Islet of Langerhans (tissue), 1 donor: ENCODE measurements around a stretch of chr10.

DNA sequence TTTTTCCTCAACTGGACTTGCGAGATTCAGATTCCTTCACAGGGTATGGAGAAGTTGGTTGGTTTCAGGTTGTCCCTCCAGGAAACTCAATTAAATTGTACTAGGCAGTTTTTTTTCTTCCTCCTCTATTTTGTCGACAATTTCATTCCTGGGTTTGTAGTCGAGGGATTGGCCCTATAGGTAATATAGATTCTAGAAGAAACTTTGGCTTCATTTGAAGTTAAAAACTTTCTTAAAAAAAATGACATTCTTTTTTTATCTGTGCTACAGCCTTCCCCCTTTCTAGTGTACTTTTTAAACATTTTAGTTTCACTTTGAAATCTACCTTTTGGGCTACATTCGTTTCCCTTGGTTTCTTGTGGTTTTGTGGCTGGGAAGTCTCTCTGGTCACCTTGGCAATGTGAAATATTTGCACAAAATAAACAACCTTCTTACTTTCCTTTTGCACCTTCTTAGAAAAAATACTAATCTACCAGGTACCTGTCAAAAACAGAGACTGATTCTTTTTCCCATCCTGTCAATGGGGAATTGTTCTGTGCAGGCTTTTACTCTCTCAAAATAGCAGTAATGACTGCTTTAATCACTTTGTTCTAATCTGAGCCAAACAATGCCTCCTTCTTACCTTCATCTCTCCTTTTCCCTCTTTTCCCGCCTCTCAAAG, 350.2 kb downstream of the GATA3 start:
- RRBS = no CpG with 5 or more reads among the region's 5 CpGs

- RRBS = no CpG with 5 or more reads among the region's 5 CpGs
These were observed 361.7 kb downstream of the GATA3 start for GRCh38 chr10:8416156-8416566.

DNA sequence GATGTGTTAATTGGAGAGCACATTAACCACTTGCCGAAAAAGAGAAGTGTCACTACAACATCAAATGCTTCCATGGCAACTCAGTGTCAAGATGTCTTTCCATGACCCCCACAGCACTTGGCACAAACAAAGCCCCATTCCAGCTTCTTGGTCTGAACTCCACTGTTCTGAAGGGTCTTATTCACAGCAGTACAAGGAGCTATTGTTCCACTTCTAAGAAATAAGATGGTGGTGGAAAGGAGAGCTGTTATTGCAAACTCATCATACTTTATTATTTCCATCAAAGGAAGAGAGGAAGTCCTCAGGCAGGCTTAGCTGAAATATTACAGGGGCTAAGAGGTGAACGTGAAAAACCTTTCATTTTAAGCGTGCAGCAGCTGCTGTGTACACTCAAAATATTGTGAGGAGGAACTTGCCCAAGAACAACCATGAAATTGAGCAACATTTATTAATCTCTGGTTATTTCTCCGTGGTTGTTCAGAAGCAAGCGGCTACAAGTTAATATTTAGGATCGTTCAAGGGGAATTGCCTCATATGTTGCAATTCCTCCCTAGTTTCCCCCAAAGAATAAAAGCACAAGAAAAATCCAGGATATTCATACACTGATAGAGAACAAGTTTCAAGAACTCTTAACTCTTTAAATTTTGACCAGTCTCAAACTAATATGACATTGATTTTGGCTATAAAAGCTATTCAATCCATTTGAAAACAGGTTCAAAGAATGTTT, 354.7 kb upstream of the CELF2 start:
- RRBS = no CpG with 5 or more reads among the region's 6 CpGs

DNA sequence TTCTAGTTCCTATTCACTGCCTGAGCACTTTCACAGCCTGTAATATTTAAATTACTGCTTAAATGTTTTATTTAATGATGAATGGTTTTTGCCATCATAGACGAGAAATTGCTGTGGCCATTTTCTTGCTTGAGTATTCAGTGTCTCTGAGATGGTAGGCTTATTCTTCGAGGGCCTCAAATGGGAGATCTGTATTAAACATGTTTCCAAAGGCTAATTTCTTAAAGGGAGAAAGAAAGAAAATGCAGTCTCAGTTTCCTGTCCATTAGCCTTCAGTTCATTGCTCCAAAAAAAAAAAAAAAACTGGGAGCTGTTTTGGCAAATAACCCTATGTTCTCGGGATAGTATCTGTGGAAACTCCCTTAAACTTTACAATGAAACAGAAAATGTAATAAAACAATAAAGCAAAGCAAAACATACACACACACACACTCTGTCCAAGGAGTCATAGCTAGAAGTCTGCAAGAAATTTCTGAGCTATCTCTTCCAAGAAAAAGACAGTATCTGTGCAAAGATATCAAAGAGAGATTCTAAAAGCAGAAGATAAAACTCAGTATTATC, 172.5 kb upstream of the CELF2 start:
- RRBS = no CpG with 5 or more reads among the region's 3 CpGs

- RRBS = no CpG with 5 or more reads among the region's 8 CpGs
These were observed 126.3 kb upstream of the CELF2 start for GRCh38 chr10:10891408-10891718.

GRCh38 chr10:11057358-11057939, 39.8 kb downstream of the CELF2 start:
- RRBS = no CpG with 5 or more reads among the region's 7 CpGs

GRCh38 chr10:11164668-11165599, 147.3 kb downstream of the CELF2 start:
- RRBS = 2% methylated on average over 6 of the region's 39 CpGs

- RRBS = no CpG with 5 or more reads among the region's 11 CpGs
These were observed 153.6 kb downstream of the CELF2 start for GRCh38 chr10:11170876-11171992.

- RRBS = no CpG with 5 or more reads among the region's 11 CpGs
These were observed 158.9 kb downstream of the CELF2 start for GRCh38 chr10:11176350-11177159.

DNA sequence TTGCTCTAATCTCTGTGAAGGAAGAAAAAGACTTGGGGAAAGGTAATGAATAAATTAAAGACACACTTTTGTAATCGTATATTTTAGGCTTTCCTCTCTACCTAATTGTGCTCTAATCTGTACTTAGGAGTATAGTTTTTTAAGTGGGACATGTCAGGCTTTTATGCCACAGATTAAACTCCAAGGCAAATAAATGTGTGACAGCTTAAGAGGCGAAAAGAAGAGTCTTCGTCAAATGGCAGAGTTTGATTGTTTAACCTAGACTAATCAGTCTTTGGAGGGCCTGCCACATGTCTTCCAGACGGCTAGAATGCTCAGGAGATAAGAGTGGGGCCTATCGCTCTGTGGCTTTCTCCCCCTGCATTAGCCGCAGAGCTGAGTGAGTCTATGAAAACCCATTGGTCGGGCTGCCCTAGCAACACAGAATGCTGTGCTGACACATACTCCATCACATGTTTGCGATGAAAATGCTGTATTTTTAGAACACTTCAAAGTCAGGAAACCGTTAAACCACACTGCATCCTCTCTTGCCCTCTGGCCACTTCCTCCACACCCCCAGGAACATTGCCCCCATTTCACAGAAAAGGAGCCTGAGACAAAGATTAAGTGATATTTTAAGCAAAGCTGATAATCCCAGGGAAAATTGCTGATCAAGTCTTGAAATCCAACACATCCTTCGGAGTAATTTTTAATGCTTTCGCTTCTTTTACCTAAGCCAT, 160.9 kb downstream of the CELF2 start:
- RRBS = no CpG with 5 or more reads among the region's 11 CpGs

DNA sequence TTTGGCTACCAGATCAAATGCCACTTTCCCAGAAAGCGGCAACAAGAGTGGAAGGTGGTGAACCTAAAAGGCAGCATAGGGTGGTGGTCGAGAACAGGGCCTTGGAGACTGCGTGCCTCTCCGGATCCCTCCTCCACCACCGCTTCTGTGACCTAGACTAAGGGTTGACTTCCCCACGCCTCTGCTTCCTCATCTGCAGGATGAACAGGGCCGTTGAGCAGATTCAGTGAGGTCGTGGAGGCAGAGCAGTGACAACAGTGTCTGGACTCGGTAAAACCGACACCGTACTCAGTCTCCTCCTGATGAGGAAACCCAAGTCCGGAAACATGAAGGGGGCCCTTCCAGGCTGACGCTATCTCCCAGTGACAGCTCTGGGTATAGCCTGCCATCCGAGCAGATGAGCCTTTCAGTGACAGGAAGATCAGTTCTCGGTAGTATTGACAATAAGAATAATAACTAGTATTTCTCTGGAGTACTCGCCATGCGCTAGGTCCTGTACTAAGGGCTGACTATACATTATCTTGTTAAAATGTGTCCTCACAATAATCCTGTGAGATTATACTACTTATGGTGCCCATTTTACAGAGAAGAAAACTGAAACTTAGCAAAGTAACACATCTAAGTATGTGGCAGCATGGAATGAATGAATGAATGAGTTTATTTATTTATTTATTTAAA, 162.7 kb downstream of the CELF2 start:
- RRBS = no CpG with 5 or more reads among the region's 17 CpGs

- RRBS = no CpG with 5 or more reads among the region's 4 CpGs
These were observed 176.0 kb downstream of the CELF2 start for GRCh38 chr10:11193687-11194083.

DNA sequence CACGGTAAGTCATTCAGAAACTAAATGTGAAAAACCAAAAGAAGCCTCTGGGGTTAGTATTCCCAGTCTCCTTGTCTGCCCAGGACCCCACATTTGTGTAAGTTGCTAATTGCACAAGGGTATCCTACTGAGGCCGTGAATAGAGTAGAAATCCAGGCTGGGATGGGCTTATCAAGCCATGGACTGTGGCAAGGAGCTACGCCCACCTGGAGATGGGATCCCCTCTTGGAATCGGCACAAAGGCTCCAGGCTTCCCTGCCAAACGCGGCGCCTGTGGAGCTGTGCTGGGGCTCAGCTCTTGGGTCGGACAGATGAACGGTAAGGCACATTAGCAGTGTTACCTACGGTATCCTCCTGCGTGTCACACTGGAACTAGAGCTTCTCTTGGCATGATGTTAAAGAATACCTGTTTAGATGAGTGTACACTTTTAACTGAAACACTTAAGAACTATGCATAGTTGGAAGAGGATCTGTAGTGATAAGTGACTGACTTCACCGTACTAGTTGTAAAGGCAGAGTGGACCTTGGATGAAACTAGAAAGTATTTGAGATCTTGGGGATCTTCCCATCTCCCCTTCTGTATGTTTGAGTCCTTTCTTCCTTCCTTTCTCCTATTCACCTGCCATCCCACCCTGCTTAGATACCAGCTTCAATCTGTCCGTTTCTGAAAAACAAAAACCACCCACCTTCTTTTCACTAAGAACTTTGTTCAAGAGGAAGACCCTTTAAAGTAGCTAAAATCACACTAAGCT, 196.8 kb downstream of the CELF2 start:
- RRBS = no CpG with 5 or more reads among the region's 13 CpGs

GRCh38 chr10:11297689-11298436, 280.2 kb downstream of the CELF2 start:
- RRBS = no CpG with 5 or more reads among the region's 8 CpGs

DNA sequence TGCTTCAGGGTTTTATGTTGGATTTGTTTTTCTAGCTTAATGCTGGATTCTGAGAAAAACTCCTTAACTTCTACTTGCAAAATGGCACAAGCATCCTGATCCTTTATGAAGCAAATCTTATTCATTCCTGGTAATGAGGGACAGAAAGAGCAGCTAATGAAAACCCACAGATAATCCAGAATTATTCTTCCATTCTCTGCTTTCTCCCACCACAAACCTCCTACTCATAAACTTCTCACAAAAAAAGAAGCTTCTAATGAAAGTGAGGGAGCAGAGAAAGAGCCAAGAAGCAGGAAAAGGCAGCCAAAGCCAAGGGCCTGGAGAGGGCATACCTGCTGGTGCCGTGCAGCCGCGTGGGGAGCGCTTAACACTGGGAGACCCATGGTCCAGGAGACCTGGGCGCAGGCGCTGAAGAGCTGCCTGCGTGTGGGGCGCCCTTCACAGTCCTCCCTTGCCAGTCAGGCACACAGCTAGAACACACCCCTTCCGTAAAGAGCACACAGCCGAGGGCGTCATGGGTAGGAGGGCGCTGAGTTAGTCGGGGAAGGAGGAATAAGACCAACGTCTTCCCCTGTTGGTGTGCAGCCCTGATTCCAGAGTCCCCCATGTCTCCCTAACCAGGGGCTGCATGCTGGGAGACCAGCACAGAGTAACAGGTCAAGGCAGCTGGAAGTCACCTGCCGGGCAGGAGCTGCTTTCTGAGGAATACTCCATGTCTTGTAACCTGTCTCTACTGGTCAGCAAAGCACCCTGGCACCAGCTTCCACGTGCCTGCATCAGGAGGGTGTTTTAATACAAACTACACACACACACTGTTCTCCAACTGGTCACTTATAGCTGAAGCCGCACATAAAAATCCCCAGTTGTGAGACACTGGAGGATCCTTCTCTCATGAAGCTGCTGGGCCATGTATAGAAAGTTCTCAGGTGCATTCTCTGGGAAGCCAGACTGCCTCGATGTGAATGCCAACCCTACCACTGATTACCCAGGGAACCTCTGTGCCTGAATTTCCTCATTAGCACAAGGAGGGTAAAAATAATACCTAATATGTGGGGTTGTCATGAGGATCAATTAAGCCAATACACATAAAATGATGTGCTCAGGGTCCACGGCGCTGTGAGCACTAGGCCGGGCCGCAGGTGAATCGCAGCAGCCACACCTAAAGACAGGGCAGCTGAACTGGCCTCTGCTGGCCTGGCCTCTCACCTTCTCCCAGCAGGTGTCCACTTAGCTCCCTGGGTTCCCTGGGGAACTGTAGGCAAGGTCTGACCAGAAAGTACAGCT, 273.8 kb downstream of the USP6NL start:
- RRBS = no CpG with 5 or more reads among the region's 23 CpGs

DNA sequence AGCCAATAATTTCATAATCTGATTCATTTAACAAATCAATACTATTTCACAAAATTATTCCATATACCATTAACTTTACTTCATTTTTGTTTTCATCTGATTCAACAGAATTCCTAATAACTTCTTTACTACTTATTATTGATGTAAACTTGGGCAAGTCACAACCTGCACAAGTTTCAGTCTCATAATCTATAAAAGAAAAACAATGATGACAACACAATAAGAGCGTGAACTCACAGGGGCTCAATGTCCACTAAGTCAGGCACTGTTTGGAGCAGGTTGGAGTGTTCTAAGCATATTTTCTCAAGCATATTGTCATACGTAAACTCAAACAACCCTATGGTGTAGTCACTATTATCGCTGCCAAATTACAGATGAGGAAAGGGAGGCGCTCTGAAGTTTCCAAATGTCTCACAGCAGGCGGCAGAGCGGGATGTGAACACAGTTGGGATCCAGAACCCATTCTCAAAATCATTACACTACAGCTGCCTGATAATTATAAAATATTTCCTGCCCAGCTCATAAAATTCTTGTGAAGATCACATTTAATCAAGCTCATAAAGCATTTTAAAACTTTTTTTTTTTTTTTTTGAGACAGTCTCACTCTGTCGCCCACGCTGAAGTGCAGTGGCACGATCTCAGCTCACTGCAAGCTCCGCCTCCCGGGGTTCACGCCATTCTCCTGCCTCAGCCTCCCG, 64.3 kb downstream of the USP6NL start:
- RRBS = no CpG with 5 or more reads among the region's 13 CpGs

DNA sequence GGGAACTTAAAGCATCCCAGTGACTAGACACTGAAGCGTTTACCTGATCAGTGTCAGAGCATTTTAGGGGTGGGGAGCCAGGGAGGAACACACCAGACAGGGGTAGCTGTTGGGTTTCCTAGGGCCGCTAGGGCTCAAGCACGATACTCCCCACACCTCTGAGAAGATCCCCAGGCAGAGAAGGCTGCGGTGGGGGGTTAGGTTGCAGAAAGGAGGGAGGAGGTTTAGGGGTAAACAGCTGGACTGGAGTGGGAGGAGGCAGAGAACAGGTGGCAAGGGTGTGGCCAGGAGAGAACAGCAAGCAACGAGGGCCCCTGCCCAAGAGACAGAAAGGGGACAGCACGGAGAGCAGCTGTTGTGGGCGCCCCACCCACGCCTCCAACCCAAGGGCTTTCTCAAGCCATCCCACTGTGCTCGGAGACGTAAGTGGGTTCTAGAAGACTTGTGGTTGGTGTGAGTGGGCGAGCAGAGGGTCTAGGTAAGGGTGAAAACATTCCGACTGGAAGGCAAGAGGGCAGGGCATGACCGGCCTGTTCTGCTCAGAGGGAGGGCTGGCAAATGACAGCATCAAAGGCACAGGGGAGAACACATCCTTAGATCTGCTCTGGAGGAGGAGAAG, 52.7 kb upstream of the USP6NL start:
- RRBS = no CpG with 5 or more reads among the region's 13 CpGs

- RRBS = no CpG with 5 or more reads among the region's 4 CpGs
These were observed 54.4 kb upstream of the ECHDC3 start for GRCh38 chr10:11687808-11688242.

- RRBS = no CpG with 5 or more reads among the region's 15 CpGs
These were observed 52.3 kb upstream of the ECHDC3 start for GRCh38 chr10:11689874-11690279.

DNA sequence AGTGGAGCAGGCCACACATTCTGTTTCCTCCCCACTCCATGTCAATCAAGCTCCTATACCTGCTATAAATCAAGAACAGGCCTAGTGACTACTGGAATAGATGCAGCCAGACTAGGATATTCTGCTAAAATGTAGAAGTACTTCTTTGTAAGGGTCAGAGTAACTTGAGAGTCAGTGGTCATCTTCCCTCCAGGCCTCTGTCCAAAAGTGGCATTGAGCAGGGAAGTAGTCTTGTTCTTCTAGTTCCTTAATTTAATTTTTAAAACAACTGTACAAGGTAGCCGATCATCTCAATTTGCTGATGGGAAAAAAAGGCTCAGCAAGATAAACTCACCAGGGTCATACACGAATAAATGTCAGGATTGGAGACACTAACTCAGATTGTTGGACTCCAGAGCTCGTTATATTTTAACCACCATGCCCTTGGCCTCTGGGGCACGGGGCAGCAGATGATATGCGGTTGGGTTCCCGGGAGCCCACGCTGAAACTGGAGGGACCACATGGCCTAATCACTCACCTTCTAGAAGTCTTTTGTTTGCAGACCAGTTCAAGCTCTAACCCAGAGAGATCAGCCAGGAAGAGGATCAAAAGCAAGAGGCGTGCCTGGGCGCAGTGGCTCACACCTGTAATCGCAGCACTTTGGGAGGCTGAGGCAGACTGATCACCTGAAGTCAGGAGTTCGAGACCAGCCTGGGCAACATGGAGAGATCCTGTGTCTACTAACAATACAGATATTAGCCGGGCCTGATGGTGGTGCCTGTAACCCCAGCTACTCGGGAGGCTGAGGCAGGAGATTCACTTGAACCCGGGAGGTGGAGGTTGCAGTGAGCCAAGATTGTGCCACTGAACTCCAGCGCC, 42.7 kb upstream of the ECHDC3 start:
- RRBS = no CpG with 5 or more reads among the region's 15 CpGs